T-cell (primary cell): ENCODE data around the genes RAB3IP and TMEM19.

GRCh38 chr12:69102935-69103450 lies 136.4 kb upstream of the CPSF6 start:
- PRO-cap, 7 experiments, result no peak in any of the 7 experiments

- PRO-cap, 7 experiments, result no peak in any of the 7 experiments
Observed at GRCh38 chr12:69431002-69431926, 38.9 kb upstream of the FRS2 start.

DNA sequence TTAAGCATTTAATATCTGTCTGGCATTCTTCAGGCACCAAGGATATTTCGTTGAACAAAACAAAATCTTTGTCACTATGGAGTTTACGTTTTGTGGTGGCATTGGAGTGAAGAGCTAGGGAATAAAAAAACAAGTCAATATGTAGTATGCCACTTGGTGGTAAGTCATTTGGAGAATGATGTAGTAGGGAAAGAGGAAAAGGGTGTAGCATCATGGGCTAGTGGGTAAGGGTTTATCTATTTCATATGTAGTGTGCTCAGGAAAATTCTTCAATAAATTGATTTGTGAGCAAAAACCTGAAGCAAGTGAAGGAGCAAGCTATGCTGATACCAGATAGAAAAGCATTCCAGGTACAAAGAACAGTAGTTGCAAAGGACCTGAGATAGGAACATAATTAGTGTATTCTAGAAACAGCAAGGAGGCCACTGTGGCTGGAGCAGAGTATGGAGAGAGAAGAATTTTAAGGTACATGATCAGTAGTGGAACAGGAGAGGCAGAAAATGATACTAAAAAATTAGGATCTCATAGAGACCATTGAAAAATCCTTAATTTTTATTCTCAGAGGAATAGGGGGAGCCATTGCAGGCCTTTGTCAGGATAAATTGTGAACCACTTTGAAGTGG lies 41.8 kb upstream of the CCT2 start:
- PRO-cap, 7 experiments, result no peak in any of the 7 experiments

DNA sequence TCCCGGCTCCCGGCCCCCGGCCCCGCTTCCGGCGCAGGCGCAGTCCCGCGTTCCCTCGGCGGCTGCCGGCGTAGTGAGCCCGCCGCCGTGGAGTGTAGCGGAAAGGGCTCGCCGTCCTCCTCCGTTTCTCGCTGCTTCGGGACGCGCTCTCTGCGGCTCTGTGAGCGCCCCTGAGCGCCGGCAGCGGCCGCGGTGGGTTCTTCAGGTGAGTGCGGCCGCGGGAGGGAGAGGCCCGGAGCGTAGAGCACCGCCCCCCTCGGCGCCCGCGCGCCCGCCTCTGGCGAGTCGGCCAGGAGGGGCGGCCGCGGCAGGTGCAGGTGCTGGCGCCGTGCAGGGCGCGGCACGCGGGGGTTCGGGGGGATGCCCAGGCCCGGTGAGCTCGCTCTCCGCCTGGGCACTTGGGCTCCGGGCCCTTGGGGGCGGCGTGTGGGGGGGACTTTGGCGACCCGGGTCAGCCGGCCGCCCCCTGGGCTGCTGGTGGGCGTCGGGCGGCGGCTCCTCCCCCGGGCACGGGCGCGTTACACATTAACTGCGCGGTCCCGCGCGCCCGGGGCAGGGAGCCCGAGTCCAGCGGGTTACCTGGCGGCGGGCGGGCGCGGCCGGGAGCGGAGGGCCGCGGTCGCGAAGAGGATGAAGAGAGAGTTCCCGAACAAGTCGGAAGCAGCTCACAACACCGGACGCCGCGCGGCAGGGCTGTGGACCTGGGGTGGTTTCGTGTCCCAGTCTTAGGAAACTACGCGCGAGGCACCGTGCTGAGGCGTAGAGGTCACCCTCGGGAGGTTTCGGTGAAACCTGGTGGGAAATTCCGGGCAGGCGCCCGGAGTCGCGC lies at the start of gene RAB3IP:
Gene RAB3IP, plus strand, starts transcription at position 34 of the 829 bp plus-strand sequence.
- PRO-cap, 7 experiments, result peak in 7 of 7 experiments; most common plus-strand start position 283 of the sequence (in 7); most common minus-strand start position 162 of the sequence (in 6)

DNA sequence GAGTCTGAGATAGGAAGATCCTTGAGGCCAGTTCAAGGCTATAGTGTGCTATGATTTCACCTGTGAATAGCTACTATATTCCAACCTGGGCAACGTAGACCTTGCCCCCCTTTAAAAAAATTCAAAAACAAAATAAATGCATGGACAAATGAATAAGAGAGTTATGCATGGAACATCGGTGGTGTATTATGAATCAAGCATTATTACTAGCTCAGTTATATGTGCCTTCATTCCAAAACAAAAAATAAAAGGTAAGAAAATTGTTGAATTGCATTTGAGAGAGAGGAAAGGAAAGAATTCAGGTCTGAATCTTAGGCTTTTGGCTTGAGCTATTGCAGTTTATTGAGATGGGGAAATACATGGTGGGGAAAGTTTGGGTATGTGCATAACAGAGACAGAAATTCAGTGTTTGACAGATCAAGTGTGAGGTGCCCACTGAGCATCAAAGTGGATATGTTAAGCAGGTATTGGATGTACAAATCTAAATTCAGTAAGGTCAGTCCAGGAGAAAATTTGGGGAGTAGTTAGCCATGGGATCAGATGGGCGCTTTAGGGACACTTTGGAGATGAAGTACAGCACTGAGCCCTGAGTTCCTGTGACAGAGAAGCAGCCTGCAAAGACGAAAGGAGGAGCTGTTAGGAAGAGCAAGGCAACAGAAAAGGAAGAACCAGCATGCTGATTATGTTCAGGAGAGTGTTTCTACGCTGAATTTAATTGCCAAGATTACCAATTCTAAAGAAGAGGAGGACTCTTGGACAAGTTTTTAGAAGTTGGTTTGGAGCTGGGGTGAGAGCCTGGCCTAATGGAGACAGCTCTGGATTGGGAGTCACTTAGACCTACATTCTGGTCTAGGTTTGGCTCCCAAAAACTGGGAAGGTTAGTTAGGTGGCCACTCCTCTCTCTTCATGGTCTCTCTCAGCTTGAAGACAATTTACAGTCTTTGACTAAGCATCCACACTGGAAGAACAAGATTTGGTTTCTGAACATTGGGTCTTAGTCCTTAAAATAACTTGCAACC lies 5.7 kb upstream of the MYRFL start:
- PRO-cap, 7 experiments, result no peak in any of the 7 experiments

DNA sequence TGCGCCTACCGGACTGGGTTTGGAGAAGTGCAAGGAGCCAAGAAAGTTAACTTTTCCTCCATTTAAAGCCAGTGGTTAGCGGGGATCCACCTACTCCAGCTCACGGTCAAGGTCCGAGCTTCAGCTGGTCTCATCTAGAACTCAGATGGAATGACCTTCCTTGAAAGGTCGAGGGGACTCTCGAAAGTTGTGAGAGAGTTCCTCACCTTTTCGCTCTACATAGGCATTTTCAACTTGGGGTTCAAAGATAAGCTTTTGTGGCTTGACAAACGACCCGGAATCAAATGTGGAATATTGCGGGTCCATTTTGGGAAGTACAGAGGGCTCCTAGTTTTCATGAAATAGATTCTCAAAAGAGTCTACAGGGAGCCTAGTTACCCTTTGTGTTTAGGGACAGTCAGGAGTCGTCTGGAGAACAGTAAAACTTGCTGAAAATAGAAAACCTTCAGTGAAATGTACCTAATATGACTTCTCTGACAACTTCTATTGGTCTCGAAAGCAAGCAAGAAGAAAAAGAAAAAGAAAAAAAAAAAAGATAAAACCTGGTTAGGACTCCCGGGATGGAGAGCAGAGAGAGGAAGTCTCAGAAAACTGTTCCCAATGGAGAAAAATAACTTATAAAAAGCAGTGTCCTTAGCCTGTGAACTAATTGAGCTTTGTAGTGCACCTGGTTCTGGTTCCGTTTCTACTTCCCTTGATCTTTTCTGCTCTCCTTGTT lies 1.4 kb downstream of the KCNMB4 start:
- PRO-cap, 7 experiments, result no peak in any of the 7 experiments

GRCh38 chr12:70606071-70606378 lies 31.2 kb downstream of the PTPRB start:
- PRO-cap, 7 experiments, result no peak in any of the 7 experiments

DNA sequence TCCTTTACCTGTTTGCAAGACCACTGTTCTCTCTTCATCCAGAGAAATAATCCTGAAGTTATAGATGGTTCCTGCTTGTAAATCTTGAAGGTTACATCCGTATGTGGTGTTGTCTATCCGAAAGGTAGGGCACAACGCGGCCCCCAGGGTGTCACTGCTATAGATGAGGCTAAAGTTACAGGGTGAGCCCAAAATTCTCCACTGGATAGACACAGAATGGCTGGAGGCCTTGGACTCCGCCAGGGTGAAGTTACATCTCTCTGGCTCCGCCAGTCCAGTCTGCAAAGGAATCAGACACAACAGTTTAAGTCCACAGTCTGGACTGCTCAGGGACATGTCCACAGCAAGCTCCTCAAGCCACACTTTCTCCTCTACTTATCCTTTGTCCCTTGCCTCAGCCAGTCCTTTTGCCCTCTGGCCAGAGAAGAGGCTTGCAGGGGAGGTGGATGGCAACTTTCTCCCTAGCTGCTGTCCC lies 28.1 kb downstream of the PTPRB start:
- PRO-cap, 7 experiments, result no peak in any of the 7 experiments

DNA sequence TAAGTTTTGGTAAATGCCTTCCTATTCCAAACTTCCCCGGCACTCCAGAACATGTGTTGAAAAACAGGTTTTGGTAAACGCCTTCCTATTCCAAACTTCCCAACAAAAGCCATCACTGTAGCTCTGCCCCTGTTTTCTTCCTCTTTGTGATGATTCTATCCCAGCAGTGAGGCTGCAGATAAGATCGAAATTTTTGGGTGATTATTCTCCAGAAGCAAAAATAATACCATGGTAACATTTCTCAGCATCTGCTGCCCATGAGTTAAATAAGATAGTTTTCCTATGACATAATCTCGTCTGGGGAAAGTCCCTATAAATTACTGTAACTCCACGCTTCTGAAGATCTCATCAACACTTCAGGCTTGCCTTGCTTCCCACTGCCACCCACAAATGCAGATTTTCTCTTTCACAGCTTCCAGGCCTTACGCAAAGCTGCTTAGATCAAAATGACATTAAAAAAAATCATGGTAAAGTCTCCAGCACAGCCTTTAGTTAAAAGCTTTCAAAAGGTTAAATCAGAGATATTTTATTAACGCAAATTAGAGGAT lies 24.6 kb upstream of the PTPRB start:
- PRO-cap, 7 experiments, result no peak in any of the 7 experiments

GRCh38 chr12:70664378-70664964 lies 27.2 kb upstream of the PTPRB start:
- PRO-cap, 7 experiments, result no peak in any of the 7 experiments

DNA sequence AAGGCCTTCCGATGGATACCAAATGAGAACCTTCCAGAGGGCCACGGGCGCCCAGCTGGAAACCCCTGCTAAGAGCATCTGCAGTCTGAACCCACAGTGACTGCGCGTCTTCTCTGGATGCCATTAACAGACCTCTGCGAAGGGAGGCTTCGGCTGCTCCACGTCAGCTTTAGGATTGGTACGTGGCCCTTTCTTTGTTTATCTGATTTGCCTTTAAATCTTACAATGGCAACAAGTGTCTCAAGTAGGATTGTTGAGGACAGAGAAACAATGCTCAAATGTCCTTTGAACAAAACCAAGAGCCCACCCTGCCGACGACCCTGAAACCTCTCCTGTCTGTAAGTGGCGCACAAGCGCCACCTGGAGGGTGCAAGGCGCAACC lies 82.4 kb upstream of the PTPRB start:
- PRO-cap, 7 experiments, result no peak in any of the 7 experiments

- PRO-cap, 7 experiments, result no peak in any of the 7 experiments
Observed at GRCh38 chr12:71160488-71161018, 2.8 kb upstream of the TSPAN8 start.

DNA sequence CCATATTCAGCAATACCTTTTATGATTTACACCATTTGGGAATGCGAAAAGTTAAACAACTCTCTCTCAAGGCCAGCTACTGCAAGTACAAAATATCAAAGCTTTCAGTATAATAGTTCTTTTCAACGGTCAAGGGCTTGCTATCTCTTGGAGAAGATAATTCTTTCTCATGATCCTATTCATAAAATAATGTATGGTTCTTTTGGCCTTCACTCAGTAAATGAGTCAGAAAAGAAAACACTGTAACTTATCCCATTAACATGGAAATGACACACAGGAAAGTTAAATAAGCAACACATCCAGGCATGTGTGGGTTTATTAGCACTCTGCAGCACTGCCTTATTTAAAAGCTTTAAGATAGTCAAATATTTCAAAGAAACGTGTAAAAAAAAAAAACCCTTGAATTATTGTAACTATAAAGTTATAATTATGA lies 36.9 kb downstream of the ZFC3H1 start:
- PRO-cap, 7 experiments, result no peak in any of the 7 experiments

- PRO-cap, 7 experiments, result peak in 6 of 7 experiments; most common plus-strand start chr12:71684348 (in 6); most common minus-strand start chr12:71684112 (in 1)
Observed at GRCh38 chr12:71683899-71684620, 1.8 kb upstream of the TMEM19 start.

- PRO-cap, 7 experiments, result peak in 7 of 7 experiments; most common plus-strand start chr12:71686088 (in 7); most common minus-strand start chr12:71686461 (in 7)
Observed at GRCh38 chr12:71685816-71687107, at the start of gene TMEM19. TSS of gene TMEM19 (plus strand) at chr12:71686082.

- PRO-cap, 7 experiments, result no peak in any of the 7 experiments
Observed at GRCh38 chr12:71770830-71771369, 16.2 kb downstream of the RAB21 start.

GRCh38 chr12:71895542-71896874 lies 42.6 kb upstream of the TPH2 start:
- PRO-cap, 7 experiments, result no peak in any of the 7 experiments

DNA sequence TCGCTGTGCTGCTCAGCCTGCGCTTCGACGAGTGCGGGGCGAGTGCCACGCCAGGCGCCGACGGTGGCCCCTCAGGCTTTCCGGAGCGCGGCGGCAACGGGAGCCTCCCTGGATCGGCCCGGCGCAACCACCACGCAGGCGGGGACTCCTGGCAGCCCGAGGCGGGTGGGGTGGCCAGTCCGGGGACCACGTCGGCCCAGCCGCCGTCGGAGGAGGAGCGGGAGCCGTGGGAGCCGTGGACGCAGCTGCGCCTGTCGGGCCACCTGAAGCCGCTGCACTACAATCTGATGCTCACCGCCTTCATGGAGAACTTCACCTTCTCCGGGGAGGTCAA lies 745 bp downstream of the TRHDE start:
- PRO-cap, 7 experiments, result no peak in any of the 7 experiments

DNA sequence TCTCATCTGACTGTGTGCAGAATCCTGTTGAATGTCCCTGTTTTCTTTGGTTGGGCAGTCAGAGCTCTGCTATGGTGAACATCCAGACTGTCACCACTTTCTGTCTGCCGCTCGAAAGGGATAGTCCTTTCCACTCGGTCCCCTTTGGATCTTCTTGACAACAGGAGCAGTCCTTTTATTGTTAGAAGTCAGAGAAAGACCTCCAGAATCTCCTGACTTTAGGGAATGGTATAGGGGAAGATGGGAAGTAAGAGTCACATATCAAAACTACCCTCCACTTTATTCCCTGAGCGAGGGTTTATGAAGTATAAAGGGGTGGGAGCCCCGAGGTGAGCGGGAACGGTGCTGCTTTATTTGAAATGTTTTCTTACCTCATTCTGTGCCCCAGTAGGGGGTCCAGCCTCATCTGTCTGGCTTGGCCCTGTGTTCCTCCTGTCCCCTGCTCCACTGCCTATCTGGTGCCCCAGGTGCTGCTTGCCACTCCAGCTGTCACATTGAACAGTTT lies 1.9 kb downstream of the ATXN7L3B start:
- PRO-cap, 7 experiments, result peak in 1 of 7 experiments; most common plus-strand start position 306 of the sequence (in 1)

DNA sequence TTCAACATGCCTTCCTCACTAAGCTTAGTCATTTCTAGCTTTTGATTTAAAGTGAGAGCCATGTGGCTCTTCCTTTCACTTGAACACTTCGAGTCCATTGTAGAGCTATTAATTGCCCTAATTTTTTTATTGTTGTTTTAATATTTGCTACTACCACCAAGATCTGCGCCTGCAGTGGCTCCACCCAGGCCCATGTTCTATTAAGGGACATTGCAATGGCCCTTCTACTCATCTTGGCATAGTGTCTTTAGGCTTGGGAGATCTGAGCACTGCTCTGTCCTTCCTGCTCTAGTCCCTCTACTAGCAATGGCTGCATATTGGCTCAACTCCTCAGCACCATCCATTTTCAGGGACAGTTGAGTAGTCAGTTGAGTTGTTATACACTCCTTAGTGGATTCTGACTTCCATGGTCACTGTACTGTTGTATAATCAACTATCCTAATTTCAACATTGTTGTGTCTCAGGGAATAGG lies 256.2 kb downstream of the KCNC2 start:
- PRO-cap, 7 experiments, result no peak in any of the 7 experiments